ENCODE data around the genes LRRC75B, KIAA1671 and HPS4.

GRCh38 chr22:24303034-24303859 is 32.6 kb downstream of the SPECC1L start:
- PRO-cap, 4 experiments, result peak in 1 of 4 experiments; most common plus-strand start chr22:24303291 (in 1); most common minus-strand start chr22:24303130 (in 1)
- RAMPAGE, long total RNA, 2 experiments, result no peak in any of the 2 experiments

- PRO-cap, 4 experiments, result peak in 1 of 4 experiments; most common plus-strand start chr22:24436041 (in 1); most common minus-strand start chr22:24435842 (in 1)
- RAMPAGE, long total RNA, 2 experiments, result no peak in any of the 2 experiments
Measured at GRCh38 chr22:24435553-24436132, 8.2 kb downstream of the ADORA2A start.

- PRO-cap, 4 experiments, result peak in 4 of 4 experiments; most common plus-strand start chr22:24593249 (in 4); most common minus-strand start chr22:24593068 (in 3)
- RAMPAGE, long total RNA, 2 experiments, result no peak in any of the 2 experiments
Measured at GRCh38 chr22:24592179-24593442, at the start of gene LRRC75B. Gene LRRC75B, minus strand, starts transcription at chr22:24593073.

- PRO-cap, 4 experiments, result no peak in any of the 4 experiments
- RAMPAGE, long total RNA, 2 experiments, result no peak in any of the 2 experiments
Measured at GRCh38 chr22:24697281-24698066, 77.0 kb downstream of the PIWIL3 start.

DNA sequence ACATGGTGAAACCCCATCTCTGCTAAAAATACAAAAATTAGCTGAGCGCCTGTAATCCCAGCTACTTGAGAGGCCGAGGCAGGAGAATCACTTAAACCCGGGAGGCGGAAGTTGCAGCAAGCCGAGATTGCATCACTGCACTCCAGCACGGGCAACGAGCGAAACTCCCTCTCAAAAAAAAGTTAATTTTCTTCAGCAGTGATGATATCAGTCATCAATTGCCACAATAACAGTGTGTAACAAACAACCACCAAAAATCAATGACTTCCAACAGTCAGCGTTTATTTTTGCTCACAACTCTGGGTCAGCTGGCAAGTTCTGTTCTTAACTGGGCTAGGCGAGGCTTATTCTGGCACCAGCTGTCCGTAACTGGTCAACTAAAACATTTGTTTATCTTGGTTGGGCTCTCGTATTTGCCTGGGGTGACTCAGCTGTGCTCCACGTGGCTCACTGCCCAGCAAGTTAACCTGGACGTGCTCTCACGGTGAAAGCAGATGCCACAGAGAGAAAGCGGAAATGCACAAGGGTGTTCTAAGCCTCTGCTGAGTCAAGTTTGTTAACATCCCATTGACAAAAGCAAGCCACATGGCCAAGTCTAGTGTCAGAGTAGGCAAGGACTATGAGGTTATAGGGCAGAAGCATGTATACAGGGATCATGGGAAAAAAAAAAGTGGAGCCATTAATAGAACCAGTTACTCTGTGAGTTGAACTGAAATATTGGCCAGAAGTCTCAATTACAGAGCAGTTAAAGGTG is 52.1 kb downstream of the LHFPL7 start:
- PRO-cap, 4 experiments, result peak in 4 of 4 experiments; most common plus-strand start position 493 of the sequence (in 4)
- RAMPAGE, long total RNA, 2 experiments, result no peak in any of the 2 experiments

DNA sequence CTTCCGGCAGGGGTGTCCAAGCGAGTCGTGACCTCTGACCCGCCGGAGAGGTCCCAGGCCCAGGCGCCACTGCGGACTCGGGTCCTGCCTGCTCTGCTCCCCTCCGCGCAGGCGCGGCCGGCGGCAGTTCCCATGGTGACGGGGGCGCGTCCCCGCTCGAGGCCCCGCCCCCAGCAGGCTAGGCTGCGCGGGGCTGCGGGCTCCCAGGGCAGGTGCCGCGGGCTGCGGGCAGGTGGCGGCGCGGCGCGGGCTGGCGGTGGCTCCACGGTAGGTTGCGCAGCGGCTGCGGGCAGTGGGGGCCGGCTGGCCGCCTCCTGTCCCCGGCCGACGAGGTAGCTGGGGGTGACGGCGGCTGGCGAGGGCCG is at the start of gene KIAA1671:
Gene KIAA1671, plus strand, starts transcription at position 211 of the 365 bp plus-strand sequence.
- PRO-cap, 4 experiments, result peak in 4 of 4 experiments; most common plus-strand start position 211 of the sequence (in 4); most common minus-strand start position 44 of the sequence (in 1)
- RAMPAGE, long total RNA, 2 experiments, result start-site peak on the plus strand in 2 of 2 experiments, centred at positions 209 to 225 of the sequence, 150 to 225 reads per replicate

DNA sequence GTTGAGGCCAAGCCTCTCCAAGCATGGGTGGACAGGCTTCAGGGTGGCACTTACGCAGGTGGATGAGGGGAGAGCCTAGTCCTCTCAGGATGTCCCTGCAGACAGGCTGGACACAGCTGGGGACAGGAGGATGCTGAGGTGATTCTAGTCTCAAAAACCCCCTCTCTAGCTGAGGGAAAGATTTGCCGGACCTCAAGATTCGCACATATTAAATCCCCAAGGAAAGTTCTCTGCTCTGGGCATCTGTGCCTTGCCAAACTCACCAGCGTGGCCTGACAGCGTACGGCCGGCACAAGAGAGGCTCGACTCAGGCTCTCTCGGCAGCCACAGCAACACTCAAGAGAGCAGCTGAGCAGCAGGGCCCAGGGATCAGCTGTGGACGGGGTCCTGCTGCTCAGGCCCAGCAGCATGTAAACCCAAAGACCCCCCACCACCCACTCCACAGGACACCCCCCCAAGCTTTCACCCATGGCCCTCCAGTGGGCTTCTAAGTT is 141.8 kb downstream of the CRYBB2 start:
- PRO-cap, 4 experiments, result no peak in any of the 4 experiments
- RAMPAGE, long total RNA, 2 experiments, result no peak in any of the 2 experiments

DNA sequence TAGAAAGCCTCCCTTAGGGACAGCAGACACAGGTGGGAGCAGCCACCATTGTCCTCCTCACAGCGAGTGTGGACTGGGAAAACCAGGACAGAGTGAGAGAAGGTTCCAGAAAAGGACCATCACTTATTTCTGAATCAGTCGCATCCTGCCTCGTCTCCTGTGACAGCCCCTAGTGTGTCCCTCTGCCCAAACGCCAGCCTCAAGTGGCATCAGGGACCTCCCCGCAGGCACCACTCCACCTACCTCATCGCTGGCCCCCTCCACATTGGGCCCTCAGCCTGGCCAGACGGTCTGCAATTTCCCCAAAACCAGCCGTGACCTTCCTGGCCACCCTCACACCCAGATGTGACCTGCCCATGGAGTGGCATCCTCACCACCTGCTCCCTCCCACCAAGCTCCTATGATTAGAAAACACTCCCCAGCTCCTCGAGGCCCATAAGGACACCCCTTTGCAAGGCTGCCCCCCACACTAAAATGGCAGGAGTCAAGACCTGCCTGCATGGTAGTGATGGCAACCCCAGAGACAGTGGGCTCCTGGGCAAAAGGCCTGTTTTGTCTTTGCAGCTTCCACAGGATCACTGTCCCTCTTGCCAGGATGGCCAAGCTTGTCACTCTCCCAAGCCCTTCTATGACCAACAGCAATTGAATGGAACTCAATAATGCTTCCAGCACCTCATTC is 154.9 kb downstream of the CRYBB2 start:
- PRO-cap, 4 experiments, result no peak in any of the 4 experiments
- RAMPAGE, long total RNA, 2 experiments, result no peak in any of the 2 experiments

DNA sequence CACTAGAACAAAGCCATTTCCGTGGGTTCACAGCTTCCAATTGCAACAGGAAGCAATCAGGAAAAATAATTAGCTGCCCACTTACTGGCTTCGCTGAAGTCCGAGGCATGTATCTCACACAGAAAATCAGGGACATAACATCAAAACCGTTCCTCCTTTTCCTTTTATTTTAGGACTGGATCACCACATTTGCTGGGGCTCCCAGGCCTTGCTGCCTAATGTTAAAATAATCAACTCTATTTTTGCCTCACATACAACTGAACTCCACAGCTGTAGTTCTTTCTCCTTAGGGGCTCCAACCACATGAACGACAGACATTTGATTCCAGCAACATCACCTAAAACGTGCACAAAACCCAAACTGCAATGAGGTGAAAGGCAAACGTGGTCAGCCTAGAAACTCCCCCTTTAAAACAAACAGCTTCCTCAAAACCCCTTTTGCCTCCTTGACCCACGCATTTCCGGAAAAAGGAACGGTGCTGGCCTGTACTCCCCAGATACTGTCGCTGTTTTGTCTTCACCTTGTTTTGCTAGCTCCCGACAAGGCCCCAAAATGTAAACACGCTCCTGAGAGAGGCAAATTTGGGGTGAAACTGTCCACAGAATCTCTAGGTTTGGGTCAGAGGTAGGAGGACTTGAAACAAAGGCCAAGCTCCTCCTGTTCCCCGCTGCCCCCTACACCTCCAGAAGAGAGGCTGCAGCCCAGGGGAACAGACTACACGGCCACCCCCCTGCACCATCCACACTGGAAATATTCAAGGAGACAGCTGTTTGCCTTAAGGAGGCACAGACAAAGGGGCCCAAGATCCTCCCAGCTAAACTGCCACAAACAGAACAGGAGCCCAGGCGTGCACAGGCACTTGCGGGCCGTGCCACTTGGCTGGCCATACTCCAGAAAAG is 160.8 kb upstream of the GRK3 start:
- PRO-cap, 4 experiments, result peak in 2 of 4 experiments; most common plus-strand start position 685 of the sequence (in 2); most common minus-strand start position 615 of the sequence (in 1)
- RAMPAGE, long total RNA, 2 experiments, result no peak in any of the 2 experiments

GRCh38 chr22:25478087-25478823 is 86.2 kb upstream of the GRK3 start:
- PRO-cap, 4 experiments, result peak in 1 of 4 experiments; most common plus-strand start chr22:25478744 (in 1)
- RAMPAGE, long total RNA, 2 experiments, result no peak in any of the 2 experiments

DNA sequence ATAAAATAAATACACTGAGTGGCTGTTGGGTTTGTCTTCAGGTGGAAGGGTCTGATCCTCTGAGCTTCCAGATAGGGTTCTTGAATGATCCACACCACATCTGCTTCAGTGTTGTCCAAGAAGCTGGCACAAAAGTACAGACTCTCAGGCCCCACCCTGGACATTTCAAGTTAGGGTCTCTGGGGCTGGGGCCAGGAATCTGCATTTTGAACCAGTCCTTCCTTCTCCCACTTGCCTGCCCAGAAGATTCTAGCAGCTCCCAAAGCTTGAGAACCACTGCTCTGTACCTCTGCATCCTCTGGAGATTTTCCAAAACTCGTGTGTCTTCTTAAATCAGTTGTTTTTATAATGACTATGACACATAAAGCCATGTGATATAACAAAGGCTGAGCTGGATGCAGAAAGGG is 37.6 kb upstream of the GRK3 start:
- PRO-cap, 4 experiments, result no peak in any of the 4 experiments
- RAMPAGE, long total RNA, 2 experiments, result no peak in any of the 2 experiments

GRCh38 chr22:25675348-25675741 is 66.6 kb upstream of the MYO18B start:
- PRO-cap, 4 experiments, result peak in 1 of 4 experiments; most common minus-strand start chr22:25675642 (in 1)
- RAMPAGE, long total RNA, 2 experiments, result no peak in any of the 2 experiments

DNA sequence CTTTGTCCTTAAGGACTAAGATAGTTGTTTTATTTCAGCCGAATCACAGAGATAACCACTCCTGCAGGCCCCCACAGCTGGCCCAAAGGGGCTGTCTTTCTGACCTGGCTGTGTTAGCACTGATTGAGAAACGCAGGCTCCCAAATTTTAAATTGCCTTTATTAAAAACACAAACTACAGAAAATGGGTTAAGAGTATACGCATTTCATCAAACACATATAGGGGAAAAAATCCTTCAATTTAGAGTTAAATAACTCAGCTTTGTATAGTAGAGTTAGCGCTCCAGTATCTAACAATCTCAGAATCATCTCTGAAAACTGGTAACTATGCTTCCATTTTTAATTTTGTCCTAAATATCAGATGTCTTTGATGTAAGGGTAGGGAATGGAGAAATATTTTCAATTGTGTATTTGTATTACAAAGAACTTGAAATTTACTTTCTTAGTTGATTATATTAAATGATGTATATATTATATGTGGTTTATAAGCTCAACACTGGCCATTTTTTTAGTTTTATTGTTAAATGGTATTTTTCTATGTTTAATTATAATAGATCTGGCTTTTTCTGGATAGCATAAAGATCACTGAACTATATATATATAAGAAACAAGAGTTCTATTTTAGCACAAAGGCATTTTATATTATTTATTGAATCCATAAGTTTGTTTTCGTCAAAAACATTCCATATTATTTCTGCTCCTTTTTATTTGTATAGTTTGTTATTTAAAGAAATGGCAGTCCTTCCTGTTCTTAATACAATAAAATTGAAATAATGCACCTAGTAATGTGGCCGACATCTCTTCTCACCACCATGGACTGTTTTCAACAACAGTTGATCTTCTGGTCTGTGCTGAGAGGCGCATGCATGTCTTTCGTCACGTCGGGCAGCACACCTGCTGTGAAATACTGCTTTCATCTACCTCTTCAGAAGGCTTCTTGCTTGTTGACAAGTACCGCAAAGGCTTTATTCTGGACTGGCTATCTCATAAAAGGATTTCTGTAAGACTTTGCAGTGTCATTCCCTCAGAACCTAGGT is 14.3 kb upstream of the MYO18B start:
- PRO-cap, 4 experiments, result no peak in any of the 4 experiments
- RAMPAGE, long total RNA, 2 experiments, result no peak in any of the 2 experiments

DNA sequence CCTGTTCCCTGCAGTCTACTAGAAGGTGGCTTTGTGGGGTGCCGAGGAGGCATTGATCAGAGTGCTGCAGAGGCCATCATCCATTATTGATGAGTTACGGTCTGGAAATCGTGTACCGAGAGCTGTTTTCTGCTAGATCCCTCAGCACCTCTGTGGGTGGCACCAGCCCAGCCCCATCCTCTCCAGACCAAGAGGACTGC is 131.1 kb downstream of the MYO18B start:
- PRO-cap, 4 experiments, result no peak in any of the 4 experiments
- RAMPAGE, long total RNA, 2 experiments, result no peak in any of the 2 experiments

- PRO-cap, 4 experiments, result no peak in any of the 4 experiments
- RAMPAGE, long total RNA, 2 experiments, result no peak in any of the 2 experiments
Measured at GRCh38 chr22:25987889-25988276, 181.4 kb upstream of the SEZ6L start.

DNA sequence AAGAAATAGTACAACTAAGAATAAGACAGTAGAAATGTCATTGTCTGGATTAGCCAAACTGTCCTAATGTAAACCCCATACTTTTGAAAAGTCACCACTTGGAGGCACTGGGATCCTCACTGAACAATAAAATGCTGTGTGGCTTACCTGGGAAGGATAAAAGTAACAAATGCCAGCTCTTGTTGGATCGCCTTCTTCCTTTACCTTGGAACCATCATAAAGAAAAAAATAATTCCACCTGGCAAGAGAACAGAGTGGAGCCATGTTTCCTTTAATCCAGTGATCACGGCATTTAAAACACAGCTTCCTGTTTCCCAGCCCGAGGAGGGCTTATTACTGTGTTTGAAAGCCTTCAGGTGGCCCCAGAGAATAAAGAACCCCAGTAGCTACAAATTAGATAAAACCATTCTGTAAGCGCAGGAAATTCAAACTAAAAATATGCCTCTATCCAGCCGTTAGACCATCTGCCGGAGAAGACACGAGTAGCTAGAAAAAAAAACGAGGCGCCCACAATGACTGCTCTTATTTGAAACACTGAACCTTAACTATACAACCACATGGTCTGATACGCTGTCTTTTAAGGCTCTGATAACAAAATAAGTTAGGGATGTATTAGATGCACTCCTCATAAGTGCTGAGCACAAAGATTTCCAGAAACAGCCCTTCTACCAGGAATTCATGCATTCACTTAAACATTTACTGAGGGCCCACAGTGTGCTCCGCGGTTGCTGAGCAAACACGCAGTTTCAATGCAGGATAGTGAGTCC is 4.3 kb downstream of the HPS4 start:
- PRO-cap, 4 experiments, result no peak in any of the 4 experiments
- RAMPAGE, long total RNA, 2 experiments, result no peak in any of the 2 experiments

GRCh38 chr22:26483026-26484212 is at the start of gene HPS4:
Gene HPS4, minus strand, starts transcription at chr22:26483783.
- PRO-cap, 4 experiments, result peak in 4 of 4 experiments; most common plus-strand start chr22:26483877 (in 3); most common minus-strand start chr22:26483755 (in 4)
- RAMPAGE, long total RNA, 2 experiments, result start-site peak on the minus strand in 1 of 2 experiments, at chr22:26483780-26483788 at its widest, 81 reads per replicate

DNA sequence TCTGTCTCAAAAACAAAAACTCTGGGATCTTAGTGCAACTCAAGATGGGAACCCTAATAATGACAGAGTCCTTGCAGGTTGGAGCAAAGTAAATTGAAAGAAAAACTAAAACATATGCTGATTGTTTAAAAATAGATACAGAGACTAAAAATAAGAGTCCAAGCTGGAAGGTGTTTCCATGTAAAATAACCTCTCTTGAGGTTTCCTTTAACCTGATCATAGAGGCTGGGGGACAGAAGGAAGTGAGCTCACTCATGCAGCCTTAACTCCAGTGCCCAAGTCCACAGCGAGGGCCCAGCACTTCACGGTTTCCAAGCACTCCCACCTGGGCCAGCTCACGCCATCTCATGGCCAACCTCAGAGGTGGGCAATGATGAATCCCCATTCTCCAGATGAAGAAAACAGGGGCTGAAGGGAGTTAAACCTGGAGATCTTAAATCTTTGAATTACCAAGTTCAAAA is 14.8 kb upstream of the TFIP11 start:
- PRO-cap, 4 experiments, result peak in 4 of 4 experiments; most common plus-strand start position 214 of the sequence (in 1); most common minus-strand start position 277 of the sequence (in 3)
- RAMPAGE, long total RNA, 2 experiments, result no peak in any of the 2 experiments

GRCh38 chr22:26534105-26534870 is 22.0 kb upstream of the TFIP11 start:
- PRO-cap, 4 experiments, result no peak in any of the 4 experiments
- RAMPAGE, long total RNA, 2 experiments, result no peak in any of the 2 experiments

DNA sequence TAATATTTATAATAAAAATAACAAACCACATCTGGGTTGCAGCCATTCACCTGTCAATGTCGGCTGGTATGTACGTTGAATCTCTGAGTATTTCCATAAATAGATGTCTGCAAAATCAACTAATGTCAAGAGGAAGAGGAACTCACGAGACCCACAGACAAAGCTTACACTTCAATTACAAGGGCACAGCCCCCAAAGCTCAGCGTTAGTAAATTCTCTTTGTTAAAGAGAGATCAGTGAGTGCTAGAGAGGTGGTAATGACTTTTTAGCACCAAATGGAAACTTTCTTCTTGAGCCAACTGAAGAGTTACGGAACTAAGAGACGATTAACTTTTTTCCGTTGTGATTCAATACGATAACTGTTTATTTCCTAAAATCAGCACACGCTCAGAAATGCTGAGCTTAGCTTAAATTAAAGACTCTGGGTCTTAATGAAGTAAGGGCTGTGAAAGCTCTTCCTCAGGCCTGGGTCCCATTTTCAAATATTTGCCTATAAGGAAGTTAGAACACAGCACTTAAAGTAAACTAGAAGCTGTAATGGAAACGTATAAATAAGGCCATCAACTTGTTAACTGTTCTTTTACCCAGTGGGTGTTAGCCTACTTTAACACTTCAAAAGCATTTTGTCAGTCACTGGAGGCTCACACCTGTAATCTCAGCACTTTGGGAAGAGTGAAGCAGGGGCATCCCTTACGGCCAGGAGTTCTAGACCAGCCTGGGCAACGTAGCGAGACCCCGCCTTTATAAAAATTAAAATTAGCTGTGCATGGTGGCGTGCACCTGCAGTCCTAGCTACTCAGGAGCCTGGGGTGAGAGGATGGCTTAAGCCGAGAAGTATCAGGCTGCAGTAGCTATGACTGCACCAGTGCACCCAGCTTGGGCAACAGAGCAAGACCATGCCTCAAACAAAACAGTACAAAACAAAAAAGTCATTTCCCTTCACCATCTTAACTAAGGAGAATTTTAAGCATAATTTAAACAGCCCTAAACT is 22.9 kb upstream of the TFIP11 start:
- PRO-cap, 4 experiments, result no peak in any of the 4 experiments
- RAMPAGE, long total RNA, 2 experiments, result no peak in any of the 2 experiments

Data from right lobe of liver (tissue), 4 donors.